A375 (cell line): ENCODE results near the gene NANOGP8.

DNA sequence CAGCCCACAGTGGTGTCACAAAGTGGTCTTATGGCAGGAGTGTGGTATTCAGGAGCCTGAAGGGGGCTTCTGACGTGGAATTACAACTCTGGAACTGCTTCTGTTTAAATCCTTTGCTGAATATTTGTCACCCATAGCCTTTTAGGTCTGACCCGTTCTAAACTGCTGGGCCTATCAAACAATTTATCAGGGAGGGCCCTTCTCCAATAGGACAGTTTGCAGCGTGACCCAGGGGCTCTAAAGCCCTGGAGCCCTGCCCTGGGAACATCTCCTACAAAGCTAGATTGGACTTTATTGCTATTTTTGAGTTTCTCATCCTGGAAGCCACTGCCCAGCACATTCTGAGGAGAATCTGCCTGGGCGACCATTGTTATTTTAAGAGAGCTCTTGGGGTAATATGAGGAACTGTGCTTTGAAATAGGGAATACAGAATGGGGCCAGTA lies 35.5 kb downstream of the KLF13 start:
- RAMPAGE, long total RNA = no peak

DNA sequence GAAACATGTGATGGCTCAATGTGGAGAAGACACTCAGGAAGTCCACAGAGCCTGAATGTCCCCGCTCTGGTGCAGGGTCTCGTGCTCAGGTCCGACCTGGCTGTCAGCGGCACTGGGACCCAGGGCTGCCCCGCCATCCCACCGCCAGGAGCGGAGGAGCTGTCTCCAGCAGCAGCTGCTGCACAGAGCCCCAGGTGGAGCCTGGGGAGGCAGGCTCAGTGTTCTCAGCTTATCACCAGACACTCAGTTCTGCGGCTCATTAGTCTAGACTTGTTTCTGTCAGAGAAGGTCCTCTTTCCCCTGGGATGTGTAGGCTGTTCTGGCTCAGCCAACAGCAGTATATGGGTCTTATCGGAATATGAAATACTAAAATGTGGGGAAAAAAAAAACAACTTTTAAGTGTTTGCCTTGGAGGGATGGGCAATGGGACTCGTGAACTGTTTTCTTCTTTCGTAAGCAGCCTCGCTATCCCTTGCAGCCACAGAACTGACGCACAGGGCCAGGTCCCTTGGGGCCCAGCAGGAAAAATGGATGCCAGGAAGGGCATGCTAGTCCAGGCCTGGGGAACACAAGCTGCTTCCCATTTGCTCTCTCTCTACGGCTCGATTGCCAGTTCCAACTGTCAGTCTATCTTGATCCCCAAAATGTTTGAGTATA lies 76.0 kb downstream of the KLF13 start:
- RAMPAGE, long total RNA = no peak

GRCh38 chr15:31471712-31472354 lies 145.2 kb downstream of the KLF13 start:
- RAMPAGE, long total RNA = no peak

DNA sequence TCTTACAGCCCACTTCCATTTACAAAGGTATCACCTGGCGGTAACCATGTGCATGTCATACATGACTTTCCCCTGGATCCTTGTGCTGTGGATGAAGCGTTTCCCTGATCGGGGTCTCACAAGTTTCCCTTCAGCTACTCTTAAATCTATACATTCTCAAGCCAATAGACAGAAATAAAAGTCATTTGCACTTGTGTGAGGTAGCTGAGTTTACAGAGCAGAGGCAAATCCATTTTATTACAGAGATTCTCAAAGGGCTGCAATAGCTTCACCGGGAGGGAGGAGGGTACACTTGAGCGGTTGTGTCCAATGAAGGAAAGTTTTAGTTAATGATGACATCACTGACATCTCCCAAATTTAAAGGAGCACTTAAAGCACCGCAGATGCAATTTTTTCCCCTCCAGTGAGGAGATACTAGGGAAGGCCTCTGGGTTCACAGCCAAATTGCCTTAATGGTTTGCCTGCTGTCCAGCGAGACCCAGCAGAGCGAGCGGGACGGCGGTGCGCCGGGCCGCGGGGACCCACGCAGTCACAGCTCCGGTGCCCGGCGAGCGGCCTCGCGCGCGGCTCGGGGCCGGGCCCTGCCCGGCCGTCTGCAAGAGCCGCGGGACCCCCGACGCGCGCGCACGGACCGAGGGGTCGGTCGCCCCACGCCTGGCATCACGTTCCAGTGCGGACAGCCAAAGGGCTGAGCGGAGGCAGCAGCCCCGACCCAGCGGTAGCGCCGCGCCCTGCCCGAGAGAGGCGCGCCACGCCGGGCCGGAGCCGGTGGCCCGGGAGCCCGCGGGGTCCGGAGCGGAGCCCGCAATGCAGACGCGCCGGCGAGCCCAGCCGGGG lies 765 bp downstream of the OTUD7A start:
- RAMPAGE, long total RNA = no peak

DNA sequence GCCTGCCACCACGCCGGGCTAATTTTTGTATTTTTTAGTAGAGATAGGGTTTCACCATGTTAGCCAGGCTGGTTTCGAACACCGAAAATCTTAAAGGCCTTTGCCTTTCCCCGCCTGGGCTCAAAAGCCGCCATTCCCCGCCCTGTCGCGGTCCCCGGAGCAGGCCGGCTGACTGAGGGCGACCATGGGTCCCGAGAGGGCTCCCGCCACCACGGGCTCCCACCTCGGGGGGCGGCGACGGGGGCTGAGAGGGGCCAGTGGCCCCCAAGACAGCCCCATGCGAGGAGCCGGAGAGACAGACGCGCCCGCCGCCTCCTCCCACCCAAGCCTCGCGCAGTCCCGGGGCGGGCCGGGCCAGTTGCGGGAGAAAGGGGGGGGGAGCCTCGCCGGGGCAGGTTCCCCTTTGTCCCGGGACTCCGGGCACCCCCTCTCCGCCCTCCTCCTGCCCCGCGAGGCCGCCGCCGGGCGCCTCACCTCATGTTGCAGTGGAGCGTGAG lies 60.9 kb downstream of the GOLGA8K start:
- RAMPAGE, long total RNA = no peak

DNA sequence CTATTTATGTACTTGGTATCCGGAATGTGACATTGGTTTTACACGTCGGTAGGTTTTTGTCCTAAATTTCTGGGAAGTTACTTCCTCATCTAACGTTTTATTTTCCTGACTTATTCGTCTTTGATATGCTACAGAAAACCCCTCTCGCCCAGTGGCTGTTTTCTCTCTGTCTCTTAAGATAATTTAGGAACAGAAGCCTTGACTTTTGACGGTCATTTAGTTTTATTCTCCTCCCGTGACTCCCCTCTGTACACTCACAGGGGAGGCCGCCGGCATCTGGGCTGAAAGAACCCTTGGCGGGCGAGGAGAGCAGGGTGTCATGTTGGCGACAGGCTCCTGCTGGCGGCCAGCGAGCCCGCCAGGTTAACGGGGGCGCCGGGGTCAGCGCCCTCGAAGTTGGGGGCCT lies 738 bp upstream of the GREM1 start:
- RAMPAGE, long total RNA = no peak

DNA sequence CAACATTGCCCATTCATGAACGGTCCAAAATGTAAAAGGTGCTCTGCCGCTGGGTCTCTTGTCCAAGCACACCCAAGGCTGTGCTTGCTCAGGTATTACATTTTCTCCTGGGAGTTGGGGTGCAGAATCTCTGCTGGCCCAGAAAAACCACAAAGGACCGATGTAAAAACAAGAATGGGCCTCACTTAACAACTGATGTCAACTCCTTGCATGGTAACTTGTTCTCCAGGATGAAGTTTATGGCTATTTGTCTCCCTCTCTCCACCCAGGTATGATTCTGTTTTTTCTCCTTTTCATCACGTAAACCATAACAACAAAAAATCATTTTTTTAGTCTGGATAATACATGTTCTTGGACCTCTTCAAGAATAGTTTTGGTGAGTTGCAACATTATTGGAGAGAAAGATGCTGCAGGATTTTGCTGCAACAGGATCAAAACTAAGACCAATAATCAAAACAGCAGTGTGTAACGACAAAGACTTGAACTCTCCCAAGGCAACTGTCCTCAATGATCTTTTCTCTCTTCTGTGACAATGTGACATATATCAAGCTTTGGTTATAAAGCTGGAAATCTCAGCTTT lies 55.7 kb downstream of the GREM1 start:
- RAMPAGE, long total RNA = no peak

DNA sequence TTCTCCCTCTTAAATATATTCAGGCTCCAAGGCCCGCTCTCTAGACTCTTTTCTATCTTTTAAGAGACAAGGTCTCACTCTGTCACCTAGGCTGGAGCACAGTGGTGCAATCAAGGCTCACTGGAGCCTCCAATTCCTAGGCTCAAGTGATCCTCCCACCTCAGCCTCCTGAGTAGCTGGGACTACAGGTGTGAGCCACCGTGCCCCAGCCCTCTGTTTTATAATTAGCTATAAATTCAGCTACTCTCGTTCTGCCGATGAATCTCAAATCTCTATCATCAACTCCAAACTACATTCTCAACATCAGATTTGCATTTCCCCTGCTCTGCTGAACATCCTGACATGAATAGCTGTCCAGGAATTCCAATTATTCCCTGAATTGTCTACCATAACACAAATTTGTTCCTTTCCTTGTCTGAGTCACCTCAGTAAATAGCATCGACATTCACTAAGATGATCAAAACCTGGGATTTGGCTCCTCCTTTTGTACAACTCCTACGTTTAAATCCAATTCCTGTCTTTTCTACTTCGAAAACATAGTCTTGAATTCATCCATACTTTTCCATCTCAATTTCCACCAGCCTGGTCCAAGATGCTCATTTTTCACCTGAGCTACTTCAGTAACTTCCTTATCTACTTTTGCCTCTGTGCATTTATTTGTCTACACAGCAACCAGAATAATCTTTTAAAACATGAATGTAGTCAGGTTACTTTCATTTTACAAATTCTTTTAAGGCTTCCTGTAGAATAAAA lies 106.9 kb downstream of the GREM1 start:
- RAMPAGE, long total RNA = no peak

- RAMPAGE, long total RNA = no peak
Observed at GRCh38 chr15:33007146-33007919, 187.2 kb downstream of the FMN1 start.

DNA sequence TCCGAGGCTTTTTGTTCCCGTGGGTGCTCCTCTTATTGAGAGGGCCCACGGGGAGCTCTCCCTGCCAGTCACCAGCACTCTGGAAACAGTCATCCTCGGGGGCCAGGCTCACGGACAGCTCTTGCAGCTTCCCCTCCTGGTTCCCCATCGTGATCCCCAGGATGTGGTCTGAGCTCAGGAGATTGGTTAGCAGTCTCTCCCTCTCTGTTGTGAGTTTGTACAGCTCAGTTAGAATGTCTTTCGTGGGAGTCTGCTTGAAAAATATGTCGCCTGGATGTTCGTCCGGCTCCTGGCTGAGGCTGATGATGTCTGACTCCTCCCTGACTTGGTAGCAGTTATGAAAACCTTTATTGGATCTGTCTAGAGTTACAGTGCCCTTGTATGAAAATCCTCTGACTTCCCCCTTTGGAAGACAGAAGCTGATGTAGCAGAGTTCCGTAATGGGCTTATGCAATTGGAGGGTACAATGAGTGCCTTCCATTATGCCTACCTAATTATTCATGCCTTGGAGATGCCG lies 40.0 kb downstream of the FMN1 start:
- RAMPAGE, long total RNA = no peak

GRCh38 chr15:34291551-34292013 lies 46.0 kb downstream of the SLC12A6 start:
- RAMPAGE, long total RNA = no peak

GRCh38 chr15:34335042-34335586 lies 2.5 kb downstream of the SLC12A6 start:
- RAMPAGE, long total RNA = no peak

DNA sequence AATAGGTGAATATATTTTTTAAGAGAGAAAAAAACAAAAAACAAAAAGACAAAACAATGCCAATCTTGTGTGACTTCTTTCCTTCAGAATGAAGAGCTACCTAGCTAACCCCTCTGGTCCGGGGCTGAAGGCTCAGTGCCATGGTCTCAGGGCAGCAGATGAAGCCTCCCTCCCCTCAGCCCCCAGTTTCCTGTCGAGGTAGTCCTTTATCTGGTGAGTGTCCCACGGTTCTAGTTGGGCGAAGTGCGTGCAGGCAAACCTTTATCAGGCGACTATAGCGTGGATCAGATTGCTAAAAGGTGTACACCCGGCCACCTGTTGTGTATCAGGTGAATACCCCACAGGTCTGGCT lies 725 bp downstream of the SLC12A6 start:
- RAMPAGE, long total RNA = no peak

DNA sequence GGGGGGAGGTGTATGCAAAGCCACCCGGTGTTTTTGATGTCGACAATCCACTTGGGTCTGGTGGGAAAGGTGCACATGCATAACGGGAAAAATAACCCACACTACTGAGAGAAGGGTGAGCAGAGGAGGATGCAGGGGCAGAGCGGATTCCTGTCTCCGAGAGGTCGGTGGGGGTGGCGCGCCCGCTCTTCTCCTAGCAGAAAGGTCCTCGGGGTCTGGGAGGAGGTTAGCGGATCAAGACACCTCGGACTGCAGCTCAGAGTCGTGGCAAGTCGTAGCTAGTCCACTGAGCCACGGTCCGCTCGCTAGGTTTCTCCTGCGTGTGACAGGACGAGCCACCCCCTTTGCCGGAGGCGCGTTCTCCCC lies 366 bp downstream of the SLC12A6 start:
- RAMPAGE, long total RNA = no peak

DNA sequence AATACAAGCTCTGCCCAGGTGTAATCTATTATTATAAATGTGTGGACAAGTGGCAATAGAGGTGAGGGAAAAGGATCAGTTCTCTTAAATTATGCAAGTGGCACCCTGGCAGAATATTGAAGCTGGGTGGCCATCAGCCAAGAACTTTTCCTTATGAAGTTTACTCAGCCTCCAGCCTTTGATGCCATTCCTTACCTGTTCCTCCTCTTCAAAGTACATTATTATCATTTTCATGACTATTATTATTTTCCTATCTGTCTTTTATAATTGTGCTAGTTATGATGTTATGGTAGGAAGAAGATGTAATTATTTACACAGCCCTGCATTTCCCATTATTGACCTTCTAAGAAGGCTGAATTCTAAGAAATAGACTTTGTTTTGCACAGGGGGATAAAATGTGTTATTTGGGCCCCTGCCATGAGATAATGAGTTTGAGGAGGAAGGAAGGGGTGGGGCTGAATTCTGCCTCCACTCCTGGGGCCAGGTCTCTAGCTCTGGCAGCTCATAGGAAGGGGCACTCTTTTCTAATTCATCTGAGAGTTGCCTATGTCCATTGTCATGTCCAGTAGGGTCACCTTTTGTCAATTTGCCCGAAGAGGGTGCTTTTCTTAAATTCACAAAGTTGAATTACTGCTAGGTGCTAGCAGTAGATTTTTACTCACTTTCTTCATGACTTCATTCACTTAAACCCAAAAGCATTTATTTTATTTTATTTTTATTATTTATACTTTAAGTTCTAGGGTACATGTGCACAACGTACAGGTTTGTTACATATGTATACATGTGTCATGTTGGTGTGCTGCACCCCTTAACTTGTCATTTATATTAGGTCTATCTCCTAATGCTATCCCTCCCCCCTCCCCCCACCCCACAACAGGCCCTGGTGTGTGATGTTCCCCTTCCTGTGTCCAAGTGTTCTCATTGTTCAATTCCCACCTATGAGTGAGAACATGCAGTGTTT lies 69.3 kb upstream of the GOLGA8B start:
- RAMPAGE, long total RNA = no peak

GRCh38 chr15:34794503-34795105 lies 745 bp downstream of the ACTC1 start:
- RAMPAGE, long total RNA = no peak

DNA sequence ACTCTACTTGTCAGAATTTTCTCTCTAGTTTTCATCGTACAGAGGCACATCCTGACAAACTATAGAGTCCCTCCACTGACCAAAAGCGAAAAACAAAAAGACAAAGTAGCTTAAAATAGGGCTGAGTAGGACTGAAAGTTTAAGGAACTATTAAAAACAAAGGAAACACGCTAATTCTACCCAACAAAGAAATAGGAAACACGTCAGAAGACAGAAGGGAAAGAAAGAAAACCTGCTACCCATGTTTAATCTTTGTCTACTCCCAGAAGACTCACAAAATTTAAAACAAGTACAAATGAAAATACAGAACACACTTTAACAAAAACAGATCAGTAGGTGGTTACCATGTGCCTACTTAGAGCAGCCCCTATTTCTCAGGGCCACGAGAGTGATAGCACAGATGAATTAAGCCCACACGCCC lies 26.4 kb downstream of the NANOGP8 start:
- RAMPAGE, long total RNA = no peak

GRCh38 chr15:35080908-35081384 lies 4.1 kb downstream of the NANOGP8 start:
- RAMPAGE, long total RNA = no peak

DNA sequence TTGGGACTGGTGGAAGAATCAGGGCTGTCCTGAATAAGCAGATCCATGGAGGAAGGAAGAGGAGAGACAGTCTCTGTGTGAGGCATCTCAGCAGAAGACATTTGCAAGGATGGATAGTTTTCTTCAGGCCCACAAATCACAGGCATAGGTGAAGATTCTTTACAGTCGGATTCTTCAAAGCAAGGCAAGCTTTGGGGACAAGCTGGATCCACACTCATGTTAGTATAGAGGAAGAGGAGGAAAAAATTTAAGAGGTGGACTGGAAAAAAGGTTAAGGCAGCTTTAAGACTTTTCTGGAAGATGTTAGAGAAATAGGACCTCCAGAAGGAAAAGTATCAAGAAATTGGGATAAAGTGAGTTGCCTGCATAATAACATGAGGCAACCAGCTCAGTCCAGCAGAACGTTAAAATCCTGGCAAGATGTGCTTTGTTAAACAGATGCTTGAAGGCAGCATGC lies at the start of gene NANOGP8:
Gene NANOGP8, minus strand, starts transcription at position 403 of the 457 bp plus-strand sequence.
- RAMPAGE, long total RNA = no peak

DNA sequence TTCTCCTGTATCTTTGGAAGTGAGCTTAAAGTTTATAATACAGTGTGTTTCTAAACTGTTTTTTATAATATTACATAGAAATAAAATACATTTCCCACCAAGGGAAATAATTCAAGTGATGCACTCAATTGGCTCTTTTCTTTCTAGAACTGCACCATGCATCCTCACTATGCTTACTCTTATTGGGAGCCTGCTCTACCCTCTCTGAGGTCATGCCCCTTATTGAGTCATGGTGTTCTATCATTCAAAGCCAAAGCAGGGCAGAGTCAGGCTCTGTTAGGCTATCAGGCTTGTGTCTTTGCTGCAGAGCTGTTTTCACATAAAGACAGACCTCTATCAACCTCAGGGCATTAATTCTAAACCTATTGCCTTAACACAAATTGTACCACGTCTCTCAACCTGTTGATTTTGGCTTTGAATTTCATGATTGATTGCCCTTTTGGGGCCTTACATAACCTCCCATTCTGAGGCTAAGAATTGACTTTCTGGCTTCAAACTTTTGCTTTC lies 221.2 kb upstream of the NANOGP8 start:
- RAMPAGE, long total RNA = no peak